HT1080 (cell line): ENCODE results near the genes EXOSC10, FBXO2, NPPB and VPS13D.

DNA sequence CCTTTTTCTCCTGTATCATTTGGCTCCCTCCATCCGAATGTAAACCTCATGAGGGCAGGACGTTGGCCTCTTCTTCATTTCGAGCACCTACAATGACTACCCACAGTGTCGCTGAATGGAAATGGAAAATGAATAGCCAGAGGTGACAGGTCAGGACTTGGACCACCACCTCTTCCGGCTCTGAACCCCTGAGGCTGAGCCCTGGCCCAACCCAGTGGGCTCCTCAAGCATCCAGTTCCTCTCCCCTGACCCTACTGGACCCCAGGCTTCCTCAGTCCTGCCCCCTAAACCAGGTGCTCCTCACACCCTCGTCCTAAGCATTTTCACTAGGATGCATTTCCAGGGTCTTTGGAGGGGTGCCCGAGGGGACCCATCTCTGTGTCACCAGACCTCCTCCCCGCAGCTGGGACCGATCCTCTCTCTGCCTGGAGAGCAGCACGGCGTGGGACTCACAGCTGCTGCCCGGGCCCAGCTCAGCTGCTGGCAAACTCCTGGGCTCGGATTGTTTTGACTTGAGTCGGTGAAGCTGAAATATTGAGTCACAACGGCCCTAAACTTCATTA lies 42.1 kb downstream of the CASZ1 start:
RAMPAGE:
- cytosol, long total RNA = no peak
- long total RNA = no peak
- nucleus, long total RNA = no peak

GRCh38 chr1:10862668-10863187 lies 66.3 kb upstream of the CASZ1 start:
RAMPAGE:
- cytosol, long total RNA = no peak
- long total RNA = no peak
- nucleus, long total RNA = no peak

DNA sequence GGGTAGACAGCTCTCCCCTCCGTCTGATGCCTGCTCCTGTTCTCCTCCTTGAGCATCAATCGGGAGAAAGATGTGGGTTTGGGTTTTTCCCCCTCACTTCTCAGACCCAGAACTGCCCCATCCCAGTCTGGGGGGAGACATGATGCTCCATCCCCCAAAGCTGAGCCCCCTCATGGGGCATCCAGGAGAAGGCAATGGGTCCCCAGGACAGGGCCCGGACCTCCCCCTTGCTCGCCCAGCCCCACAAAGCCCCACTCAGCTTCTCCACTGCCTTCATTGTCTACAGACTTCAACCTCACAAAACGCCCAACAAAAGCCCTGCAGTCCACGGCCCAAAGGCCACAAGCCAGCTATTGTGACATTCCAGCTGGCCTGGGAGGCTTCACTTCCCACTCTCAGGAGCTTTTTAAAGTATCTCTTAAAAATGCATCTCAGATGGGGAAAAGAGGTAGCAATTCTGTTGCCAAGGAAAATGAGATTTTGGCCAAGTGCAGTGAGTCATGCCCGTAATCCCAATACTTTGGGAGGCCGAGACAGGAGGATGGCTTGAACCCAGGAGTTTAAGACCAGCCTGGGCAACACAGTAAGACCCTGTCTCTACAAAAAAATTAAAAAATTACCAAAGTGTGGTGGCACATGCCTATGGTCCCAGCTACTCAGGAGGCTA lies 1.1 kb downstream of the C1orf127 start:
RAMPAGE:
- cytosol, long total RNA = no peak
- long total RNA = no peak
- nucleus, long total RNA = no peak

GRCh38 chr1:11099115-11100194 lies at the start of gene EXOSC10:
Gene EXOSC10 (minus strand): TSS chr1:11099869.
RAMPAGE:
- cytosol, long total RNA = start-site peak on the minus strand at chr1:11099831-11099851, 156 and 490 reads in 2 replicates
- long total RNA = start-site peak on the minus strand at chr1:11099849-11099869, 455 reads
- nucleus, long total RNA = start-site peak on the minus strand at chr1:11099836-11099856, 810 and 245 reads in 2 replicates

DNA sequence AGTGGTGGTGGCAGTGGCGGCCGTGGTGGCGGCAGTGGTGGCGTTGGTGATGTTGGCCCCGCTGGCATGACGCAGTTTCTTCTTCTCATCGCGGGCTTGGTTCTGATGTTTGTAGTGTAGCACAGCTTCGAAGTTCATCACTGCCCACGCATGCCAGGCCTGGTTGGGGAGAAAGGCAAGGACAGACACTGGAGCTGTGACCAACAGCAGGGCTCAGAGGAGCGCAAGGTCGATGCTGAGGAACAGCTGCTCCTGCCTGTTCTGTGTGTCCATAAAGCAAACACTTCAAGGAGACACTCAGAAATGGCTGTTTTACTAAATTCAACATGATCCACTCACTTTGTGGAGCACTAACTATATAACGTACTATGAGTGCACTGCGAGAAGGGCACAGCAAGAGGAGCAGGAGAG lies 31.0 kb upstream of the EXOSC10 start:
RAMPAGE:
- cytosol, long total RNA = no peak
- long total RNA = no peak
- nucleus, long total RNA = no peak

GRCh38 chr1:11157415-11157755 lies 31.8 kb upstream of the ANGPTL7 start:
RAMPAGE:
- cytosol, long total RNA = no peak
- long total RNA = no peak
- nucleus, long total RNA = no peak

RAMPAGE:
- cytosol, long total RNA = no peak
- long total RNA = no peak
- nucleus, long total RNA = no peak
These were observed 16.1 kb downstream of the MTOR start for GRCh38 chr1:11245939-11246910.

DNA sequence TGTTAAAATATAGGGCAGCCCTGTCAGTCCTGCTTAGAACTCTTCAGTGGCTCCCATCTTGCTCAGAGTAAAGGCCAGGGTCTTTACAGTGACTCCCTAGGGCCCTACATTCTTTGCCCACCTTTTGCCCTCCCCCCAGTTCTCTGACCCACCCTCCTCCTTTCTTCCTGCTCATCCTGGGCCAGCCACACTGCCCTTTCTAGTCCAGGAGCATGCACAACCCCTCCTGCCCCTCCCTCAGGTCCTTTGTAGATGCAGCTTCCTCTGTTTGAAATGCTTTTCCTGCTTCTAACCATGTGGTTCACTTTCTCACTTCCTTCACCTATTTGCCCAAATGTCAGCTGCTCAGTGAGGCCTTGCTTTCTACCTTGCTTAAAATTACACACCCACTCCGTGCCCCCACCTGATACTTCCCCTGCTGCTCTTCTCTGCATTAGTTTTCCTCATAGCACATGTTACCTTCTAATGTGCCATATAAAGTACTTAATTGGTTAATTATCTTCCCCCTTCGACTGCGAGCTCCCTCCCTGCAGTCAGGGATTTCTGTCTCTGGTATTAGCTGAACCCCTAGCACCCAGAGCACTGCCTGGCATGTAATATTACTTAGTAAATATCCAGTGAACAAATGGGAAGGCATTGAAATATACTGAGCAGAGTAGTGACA lies 8.0 kb downstream of the UBIAD1 start:
RAMPAGE:
- cytosol, long total RNA = no peak
- long total RNA = no peak
- nucleus, long total RNA = no peak

GRCh38 chr1:11654071-11655195 lies at the start of gene FBXO2:
Gene FBXO2 (minus strand): TSS chr1:11654429.
RAMPAGE:
- cytosol, long total RNA = no peak
- long total RNA = no peak
- nucleus, long total RNA = no peak

DNA sequence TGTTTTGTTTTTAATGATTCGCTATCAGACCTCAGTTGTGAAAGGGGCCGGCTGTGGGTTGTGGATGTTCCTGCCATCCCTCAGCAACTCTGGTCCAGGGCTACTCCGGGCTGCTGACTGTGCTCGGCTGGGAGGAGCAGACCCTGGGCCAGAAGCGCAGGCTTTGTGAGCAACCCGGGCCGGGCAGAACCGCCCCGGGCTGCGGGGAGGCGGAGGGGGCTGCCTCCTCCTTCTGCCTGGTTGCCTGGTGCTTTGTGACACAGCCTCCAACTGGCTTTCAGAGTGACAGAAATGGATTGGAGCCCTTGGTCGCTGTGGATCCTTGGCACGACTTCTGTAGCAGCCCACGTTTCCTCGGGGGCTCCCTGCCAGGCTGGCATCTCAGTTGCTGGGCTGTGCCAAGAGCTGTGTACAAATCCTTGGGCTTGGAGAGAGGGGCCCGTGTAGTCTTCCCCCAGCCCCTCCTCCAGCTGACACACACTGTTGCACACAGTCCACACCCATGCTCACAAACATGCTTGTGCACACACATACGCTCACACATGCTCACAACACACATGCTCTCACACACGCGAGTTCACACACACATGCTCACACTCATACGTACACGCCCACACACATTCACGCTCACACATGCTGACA lies 10.1 kb downstream of the DRAXIN start:
RAMPAGE:
- cytosol, long total RNA = no peak
- long total RNA = no peak
- nucleus, long total RNA = no peak

DNA sequence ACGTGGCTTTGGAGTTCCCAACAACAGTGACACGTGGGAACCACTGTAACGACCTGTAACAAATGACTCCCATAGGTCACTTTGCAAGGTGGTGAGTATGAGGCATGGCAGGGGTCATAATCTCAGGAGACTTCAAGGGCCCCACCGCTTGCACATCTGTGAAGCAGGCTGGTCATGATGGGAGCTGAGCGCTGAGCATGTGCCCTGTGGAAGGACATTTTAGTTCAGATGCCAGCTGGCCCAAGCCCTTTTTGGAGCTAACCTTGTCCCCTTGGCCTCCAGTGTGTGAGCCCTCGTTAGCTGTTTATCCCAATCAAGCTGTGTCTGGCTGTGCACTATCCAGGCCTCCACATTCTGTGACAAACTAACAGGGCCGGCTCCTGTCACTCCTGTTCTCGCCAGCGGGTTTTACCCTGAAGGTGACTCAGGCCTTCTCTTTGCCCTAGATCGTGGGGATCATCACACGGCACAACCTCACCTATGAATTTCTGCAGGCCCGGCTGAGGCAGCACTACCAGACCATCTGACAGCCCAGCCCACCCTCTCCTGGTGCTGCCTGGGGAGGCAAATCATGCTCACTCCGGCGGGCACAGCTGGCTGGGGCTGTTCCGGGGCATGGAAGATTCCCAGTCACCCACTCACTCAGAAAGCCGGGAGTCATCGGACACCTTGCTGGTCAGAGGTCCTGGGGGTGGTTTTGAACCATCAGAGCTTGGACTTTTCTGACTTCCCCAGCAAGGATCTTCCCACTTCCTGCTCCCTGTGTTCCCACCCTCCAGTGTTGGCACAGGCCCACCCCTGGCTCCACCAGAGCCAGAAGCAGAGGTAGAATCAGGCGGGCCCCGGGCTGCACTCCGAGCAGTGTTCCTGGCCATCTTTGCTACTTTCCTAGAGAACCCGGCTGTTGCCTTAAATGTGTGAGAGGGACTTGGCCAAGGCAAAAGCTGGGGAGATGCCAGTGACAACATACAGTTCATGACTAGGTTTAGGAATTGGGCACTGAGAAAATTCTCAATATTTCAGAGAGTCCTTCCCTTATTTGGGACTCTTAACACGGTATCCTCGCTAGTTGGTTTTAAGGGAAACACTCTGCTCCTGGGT lies 7.5 kb downstream of the NPPA start:
RAMPAGE:
- cytosol, long total RNA = no peak
- long total RNA = no peak
- nucleus, long total RNA = no peak

DNA sequence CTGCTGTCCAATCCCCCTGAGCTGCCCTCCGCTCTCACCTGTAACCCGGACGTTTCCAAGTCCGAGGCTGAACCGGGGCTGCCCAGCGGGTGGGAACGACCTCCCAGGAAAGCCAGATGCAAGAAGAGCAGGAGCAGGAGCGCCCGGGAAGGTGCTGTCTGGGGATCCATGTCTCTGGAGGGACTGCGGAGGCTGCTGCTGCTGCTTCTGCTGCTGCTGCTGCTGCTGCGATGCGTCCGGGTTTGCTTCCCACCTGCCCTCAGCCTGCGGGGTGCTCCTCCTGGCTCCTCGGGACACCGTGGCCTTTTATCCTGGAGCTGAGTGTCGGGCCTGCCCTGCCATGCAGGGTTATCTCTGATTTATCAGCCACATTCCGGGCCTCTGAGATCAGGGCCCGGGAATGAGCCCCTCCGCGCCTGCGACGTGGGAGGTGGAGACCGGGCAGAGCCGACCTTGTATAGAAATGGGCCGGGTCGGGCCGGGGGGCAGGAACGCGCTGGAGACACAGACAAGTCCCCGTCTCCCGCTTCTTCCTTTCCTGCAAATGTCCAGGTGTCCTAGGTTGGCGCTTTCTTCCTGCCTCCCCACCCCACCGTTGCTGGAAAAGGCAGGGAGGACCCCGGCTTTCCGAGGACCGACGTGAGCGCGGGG lies at the start of gene NPPB:
Gene NPPB, minus strand, starts transcription at position 282 of the 651 bp plus-strand sequence.
RAMPAGE:
- cytosol, long total RNA = no peak
- long total RNA = no peak
- nucleus, long total RNA = no peak

DNA sequence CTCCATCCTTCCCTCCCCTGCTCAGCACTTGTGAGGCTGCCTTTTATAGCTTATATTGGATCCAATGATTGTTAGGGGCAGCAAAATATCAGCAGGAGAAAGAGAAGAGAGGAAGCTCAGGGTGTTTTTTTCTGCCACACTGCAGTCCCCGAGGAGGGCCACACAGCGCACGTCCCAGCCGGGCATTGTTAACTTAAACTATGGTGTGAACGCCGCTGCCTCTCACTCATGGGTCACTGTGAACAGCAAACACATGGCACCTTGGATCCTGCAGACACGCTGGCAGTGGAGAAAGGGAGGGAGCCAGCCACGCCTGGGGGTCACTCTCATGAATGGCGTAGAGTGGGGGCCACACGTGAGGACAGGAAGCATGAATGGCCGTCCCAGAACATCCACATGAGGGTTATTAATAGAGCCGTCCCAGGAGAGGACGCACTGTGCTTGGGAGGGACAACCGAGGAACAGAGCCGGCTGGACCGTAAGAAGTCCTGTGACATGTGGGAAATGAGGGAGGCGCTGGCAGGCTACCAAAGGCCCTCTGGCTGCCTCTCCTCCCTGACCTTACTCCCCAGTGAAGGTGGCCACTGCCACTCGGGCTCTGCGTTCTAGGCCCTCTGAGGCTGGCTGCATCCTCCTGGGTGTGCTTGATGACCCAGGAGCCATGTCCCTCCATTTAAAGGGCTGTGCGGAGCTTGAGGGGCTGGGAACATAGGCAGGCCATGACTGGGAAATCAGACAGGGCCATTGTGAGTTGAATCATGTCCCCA lies 15.3 kb upstream of the NPPB start:
RAMPAGE:
- cytosol, long total RNA = no peak
- long total RNA = no peak
- nucleus, long total RNA = no peak

RAMPAGE:
- cytosol, long total RNA = no peak
- long total RNA = no peak
- nucleus, long total RNA = no peak
These were observed 4.8 kb upstream of the MIIP start for GRCh38 chr1:12014108-12015366.

GRCh38 chr1:12229728-12230501 lies at the start of gene VPS13D:
Gene VPS13D (plus strand): TSS chr1:12230030.
RAMPAGE:
- cytosol, long total RNA = no peak
- long total RNA = no peak
- nucleus, long total RNA = start-site peak on the plus strand at chr1:12230032-12230060, 91 and 92 reads in 2 replicates

GRCh38 chr1:12407229-12407776 lies 177.5 kb downstream of the VPS13D start:
RAMPAGE:
- cytosol, long total RNA = no peak
- long total RNA = no peak
- nucleus, long total RNA = no peak

DNA sequence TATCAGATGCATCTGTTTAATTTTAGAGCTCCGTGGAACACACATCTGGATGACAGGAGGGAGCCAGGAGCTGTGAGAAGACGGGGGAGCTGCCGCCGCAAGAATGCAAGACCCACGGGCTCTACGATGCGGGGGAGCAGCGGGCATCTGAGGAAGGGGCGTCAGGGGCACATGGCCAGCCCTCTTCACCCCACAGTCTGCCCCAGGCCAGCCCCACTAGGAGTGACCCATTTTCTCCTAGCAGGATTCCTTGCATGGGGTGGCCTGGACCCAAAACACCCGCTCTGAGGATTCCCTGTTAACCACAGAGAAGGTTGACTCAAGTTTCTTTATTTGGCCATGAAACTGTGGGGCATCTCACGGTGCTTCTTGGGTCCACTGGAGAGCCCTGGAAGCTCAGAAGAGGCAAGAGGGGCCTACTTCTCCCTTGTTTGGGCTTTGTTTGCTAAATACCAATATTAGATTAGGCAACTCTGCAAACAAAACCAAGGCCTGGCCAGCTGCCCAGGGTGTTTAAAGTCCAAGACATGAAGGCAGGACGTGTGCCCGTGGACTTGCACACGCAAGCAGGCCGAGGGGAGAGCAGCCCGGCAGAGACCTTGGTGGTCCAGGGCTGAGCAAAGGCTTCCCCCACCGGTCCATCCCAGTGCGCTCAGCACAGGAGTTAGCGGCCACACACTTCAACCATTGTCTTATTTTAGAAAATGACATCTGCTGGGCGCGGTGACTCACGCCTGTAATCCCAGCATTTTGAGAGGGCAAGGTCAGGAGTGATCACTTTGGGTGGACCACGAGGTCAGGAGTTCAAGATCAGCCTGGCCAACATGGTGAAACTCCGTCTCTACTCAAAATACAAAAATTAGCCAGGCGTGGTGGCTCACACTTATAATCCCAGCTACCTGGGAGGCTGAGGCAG lies 89.7 kb downstream of the DHRS3 start:
RAMPAGE:
- cytosol, long total RNA = no peak
- long total RNA = no peak
- nucleus, long total RNA = no peak

GRCh38 chr1:12578496-12579232 lies 39.3 kb downstream of the DHRS3 start:
RAMPAGE:
- cytosol, long total RNA = no peak
- long total RNA = no peak
- nucleus, long total RNA = no peak

GRCh38 chr1:12615196-12615569 lies 2.8 kb downstream of the DHRS3 start:
RAMPAGE:
- cytosol, long total RNA = no peak
- long total RNA = no peak
- nucleus, long total RNA = no peak

RAMPAGE:
- cytosol, long total RNA = no peak
- long total RNA = no peak
- nucleus, long total RNA = no peak
These were observed 885 bp downstream of the DHRS3 start for GRCh38 chr1:12617106-12617543.